Fibroblast of villous mesenchyme (primary cell): ENCODE measurements around the genes ABITRAM and TMEM245.

DNA sequence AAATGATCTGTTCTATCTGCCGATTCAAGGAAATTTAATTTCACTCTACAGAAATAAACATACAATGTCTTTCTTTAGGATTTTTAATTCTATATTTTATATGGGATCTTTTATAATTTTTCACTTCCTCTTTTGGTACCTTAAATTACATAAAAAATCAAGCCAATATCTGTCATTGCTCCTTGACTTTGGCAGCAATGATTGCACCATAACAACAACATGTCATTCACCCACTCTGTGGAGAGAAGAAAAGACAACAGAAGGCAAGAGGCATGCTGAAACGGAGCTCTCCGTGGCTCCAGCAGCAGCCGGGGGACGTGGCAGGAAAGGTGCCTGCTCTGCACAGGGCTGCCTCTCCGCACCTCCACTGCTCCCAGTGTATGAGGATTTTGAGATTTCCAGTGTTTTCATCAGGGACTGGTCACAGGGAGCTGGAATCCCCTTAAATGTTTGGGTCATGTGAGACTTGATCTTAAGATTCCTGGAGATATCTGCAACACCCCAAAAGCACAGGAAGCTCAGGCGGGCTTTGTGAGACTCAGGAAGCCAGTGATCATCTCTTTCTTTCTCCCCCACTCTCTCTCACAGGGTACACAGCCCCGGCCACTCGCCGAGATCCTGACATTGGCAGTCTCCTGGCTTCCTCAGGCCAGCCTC lies 74.8 kb downstream of the ACTL7B start:
- CAGE, long polyA plus RNA: no peak

DNA sequence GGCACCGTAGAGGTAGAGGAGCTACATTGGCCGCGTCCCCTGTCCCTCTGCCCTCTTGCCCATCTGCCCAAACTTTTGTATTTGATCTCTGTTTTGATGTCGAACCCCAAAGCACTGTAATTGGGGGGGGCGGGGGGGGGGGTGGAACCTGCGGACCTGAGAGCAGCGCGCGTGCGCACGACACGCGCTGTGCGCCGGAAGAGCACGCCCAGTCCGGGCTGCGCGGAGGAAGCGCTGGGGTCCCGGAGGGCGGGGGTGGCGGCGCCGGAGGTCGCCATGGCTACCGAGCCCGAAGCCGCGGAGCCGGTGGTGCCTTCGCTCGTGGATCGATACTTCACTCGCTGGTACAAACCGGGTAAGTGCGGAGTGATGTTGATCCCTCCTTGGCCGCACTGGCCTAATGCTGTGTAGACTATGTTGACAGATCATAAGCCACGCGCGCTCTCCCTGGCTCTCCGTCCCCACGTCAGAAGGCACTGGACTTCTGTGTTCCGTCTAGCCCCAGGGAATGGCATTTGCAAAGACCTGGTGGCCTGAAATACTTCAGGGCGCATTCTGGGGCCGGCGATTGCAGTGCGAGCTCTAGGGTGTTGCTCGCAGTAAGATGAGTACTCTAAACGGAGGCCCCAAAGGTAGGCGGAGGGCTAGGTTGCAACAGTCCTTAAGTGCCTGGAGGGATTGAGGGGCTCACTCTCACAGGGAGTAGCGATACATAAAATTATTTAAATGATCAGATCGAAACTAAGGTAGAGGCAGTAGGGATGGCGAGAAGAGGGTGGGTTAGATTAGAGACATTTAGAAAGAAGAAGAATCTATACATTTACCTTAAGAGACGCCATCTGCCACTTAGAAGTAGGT lies at the start of gene ABITRAM:
TSS of gene ABITRAM (plus strand) at position 190 of the 858 bp plus-strand sequence.
- CAGE, long polyA plus RNA: no peak

GRCh38 chr9:109080812-109081011 lies 39.0 kb downstream of the TMEM245 start:
- CAGE, long polyA plus RNA: no peak

DNA sequence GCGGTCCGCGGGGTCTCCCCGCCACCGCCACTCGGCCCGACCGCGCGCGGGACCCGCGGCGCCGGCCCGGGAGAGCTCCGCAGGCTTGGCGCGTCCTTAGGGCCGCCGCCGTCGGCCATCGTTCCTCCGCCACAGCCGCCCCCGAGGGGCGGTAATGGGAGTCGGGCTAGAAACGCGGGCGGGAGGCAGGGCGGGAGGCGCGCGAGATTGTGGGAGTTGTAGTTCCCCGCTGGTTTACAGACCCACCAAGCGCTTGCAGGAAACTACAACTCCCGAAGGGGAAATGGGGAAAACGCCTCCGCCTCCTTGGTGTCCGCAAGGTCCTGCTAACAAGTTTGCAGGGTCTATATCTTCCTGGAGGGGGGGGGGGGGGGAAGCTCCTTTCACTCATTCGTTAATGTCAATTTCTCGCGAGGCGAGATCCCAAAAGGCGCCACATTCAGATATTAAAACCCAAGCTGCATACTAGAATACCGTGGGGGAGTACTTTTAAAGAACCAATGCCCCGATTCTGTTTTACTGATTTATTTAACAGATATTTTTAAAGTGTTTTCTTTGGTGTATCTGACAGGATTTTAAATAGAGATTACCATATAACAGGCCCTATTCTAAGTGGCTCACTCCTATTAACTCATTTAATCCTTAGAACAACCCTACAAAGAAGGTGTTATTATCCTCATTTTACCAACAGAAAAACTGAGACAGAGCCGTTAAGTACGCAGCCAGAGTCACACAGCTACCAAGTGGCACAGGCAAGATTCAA lies at the start of gene TMEM245:
TSS of gene TMEM245 (minus strand) at position 153 of the 763 bp plus-strand sequence.
- CAGE, long polyA plus RNA: no peak

DNA sequence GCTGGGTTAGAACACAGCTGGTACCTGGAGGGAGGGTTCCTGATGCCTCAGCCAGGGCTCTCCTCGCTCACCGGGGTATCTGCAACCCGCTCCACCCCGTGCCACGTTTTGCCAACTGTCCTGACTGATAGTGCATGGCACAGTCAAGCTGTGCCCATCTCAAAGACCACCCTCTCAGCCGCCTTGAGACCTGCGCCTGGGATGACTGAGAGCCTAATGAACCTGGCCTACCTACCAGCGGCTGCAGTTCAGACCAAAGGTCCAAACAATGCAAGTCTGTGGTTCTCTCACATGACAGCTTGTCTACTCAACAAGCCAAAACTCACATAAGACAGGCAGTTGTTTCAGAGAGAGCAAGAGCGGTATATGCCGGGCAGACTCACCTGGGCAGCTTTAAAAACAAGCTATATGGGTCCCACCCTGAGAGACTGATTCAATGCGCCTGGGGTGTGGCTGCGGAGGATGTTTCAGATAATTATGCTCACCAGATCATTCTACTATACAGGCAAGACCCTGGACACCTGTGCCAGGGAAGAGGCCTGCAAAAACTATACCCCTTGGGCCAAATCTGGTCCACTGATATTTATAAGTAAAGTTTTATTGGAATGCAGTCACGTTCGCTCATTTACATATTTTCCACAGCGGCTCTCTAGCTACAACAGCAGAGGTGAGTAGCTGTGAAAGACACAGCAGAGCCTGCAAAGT lies 70.5 kb downstream of the EPB41L4B start:
- CAGE, long polyA plus RNA: no peak

DNA sequence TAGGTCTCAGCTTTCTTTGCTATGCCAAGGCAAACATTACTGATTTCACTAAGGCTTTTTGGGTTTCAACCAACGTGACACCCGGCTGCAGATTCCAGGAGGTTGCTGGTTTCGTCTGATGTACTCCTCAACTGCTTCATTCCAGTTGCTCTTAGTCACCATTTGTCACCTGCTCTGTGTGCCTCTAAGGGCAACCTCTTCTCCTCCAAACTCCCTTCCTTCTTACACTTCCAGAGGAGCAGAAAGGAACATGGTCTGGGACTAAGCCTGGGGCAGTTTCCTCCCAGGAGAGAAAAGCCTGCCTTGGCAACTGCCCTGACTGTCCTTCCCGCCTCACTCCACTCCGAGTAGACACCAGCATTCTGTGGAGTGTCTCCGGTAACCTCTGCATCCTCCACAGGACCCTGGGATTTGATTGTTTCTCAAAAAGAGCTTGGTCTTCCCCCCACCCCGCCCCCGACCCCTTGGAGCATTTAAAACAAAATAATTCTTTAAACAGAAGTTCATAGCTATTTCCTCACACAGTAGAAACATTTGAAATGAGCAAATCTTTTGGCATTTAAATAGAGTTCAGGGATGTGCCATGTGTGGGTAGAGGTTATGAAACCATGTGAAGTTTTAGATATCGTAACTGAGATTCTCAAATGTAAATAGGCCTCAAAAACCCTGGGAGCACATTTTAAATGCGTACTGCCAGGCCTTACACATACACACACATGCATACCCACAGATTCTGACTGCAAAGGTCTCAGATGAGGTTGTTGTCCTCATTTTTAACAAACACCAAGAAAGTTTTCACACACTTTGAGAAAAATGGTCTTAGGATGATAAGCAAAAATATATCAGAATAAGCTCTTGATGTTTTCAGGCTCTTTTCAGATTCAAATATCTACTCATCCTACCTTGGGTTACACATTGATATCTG lies 66.7 kb downstream of the EPB41L4B start:
- CAGE, long polyA plus RNA: no peak

DNA sequence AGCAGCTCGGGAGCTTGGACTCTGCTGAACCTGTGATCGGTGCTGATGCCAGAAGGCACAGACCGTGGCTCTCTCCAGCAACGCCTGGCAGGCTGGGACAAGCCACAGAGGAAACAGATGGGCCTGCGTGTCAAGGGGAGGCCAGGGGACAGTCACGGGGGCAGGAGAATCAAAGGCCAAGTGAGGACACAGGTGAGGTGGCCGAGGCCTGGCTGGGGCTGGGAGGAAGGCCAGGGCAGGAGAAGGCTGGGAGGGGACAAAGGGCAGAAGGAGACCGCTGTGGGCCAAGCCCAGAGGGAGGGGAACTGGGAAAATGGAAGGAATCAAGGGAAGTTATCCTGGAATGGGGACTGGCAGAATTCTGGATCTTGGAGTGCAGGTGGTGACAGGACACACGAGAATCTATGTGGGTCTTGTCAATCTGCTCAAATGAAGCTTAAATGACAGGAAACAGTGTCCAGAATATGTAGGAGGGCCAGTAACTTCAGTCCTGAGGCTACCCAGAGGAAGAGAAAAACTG lies 43.3 kb downstream of the EPB41L4B start:
- CAGE, long polyA plus RNA: no peak

DNA sequence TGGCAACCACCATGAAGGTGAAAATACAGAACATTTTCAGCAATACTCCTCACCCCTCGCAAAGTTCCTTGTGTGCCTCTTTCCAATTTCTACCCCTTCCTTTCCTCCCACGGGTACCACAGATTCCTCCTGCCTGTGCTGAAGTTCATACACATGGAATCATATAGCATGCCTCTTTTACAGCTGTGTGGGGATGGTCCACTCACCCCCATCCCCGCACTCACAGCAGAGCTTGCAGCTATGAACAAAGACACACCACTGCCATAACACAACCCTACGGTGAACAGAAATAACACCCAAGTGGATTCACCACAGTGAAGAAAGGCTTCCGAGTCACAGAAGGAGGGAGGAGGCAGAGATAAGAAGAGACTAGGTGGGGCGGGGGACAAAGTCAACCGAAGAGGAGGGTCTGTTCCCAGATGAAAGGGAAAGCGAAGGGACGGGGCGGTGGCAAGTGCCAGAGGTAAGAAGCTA lies 21.1 kb downstream of the EPB41L4B start:
- CAGE, long polyA plus RNA: no peak

GRCh38 chr9:109316189-109316751 lies 4.6 kb downstream of the EPB41L4B start:
- CAGE, long polyA plus RNA: no peak

GRCh38 chr9:109319882-109320803 lies 716 bp downstream of the EPB41L4B start:
- CAGE, long polyA plus RNA: no peak

DNA sequence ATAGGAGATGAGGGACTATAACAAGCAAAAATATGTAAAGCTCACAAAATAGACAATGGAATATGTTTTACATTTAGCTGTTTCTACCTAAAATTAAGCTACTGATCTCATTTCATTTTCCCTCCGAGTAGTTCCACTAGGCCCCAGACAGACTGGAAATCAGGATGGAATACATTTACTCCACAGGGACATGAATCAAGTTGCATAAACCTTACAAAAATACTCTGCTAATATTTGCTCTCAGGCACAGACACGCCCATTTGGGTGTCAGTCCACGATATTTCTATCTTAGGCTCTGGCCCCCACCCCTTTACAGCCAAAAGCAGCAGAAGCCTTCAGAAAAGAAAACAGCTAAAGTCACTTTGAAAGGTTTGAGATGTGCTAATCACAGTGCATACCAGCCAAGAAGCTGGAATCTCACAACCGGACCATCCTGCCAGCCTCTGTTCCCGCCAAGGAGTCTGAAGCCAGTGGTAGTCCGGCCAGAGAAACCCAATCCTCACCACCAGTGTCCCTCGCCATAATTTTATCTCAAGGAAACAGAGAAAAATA lies 22.6 kb downstream of the PTPN3 start:
- CAGE, long polyA plus RNA: no peak

DNA sequence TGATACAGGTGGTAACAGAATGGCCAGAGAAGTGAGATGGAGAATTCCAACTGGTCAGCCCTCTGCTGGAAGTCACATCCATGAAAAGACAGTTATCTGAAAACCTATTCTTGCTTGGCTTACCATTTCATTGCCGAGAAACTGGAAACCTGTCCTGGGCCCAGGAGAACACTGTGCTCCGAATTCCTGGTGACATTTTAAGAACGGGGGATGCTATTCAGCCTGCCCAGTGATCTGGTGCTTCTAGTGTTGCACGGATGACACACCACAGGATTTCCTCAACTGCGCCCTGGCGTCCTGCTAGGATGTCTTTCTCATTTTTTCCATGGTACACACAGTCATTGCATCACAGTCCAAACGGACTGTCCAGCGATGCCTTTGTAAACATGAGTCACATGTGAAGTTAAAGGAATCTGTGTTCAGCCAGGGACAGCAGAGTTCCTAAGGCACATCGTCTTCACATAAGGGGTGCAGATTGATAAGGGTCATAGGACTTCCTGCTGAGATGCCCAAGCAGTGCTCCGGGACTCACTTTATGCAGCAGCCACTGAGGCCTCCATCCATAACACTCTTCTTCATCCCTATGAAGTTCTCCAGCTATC lies 9.2 kb upstream of the PTPN3 start:
- CAGE, long polyA plus RNA: no peak

DNA sequence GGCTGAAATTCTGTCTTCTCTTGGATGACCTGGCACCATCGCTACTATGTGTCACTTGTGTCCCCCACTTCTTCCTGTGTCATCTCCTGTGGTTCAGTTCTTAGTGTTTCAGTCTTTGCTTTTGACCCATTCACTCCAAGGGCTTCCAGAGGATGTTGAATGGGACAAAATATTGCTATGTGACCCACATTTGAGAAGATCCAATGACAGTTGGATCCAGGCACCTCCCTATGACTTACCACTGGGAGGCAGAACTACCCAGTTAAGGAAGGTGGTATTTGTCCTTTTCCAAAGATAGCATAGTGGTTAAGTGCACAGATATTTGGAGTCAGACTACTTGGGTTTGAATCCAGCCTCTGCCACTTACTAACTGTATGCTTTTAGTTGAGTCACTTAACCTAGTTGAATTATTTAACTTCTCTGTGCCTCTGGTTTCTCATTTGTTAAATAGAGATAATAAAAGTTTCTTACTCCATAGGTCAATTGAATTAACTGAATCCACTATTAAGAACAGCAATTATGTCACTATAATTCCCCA lies 74.5 kb upstream of the PALM2AKAP2 start:
- CAGE, long polyA plus RNA: no peak

- CAGE, long polyA plus RNA: no peak
Observed at GRCh38 chr9:109791295-109791551, 11.2 kb downstream of the PALM2AKAP2 start.

DNA sequence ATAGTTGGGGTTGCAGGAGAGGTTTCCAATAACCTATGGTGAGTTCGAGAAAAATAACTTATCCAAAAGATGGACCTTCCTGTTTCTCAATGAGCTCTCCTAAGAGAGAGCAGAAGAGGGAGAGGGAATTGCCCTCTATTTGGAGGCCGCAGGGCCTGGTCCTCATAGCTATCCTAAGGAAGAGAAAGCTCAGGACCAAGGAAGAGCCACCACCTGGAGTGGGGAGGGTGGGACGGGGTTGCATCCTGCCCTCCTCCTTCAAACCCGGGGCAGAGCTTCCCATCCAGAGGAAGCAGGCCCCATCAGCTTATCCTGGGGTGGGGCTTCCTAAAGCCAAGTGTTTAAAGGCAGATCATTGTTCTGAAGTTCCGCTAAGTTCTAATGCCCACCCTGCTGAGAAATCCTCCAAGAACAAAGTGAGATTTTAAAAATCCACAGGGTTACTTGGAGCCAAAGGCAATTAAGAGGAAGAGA lies 210.3 kb downstream of the C9orf152 start:
- CAGE, long polyA plus RNA: no peak

DNA sequence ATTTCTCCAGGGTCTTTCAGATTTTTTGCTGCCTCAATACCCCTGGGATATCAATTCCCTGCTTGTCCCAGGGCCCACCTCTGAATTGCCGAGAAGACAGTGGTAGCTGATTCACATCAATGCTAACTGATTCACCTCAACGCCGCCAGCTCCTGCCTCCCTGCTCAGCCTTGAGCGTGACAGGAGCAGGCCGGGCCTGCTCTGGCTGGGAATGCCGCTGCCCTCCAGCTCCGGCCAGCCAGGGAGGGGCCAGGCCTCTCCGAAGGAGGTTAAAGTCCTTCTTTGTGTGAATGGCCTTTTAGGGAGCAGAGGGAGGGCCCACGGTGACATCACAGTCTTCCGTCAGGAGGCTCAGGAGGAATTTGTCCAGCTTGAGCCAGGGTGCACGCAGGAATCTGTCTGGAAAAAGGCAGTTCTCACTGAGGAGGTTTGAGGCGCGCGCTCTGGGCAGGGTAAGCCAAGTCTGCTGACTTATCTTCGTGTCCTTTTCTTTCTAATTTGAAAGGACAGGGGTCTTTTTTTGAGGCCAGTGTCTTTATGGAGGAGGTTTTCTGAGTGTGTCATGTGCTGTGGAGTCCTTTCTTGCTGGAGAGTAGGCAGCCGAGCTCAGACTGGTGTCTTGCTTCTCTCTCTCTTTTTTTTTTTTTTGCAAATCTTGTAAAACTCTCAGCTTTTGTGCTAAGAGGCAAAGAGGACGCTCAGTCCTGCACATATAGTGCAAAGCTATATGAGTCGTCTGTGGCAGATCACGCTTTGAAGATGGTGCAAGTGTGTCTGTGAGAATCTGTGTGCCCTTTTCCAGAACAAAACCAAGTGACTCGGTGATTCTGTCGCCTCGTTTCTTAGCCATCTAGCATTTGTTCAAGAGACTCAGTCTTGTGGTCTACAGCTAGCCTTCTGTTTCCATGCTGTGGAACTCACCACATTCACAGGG lies 82.5 kb downstream of the C9orf152 start:
- CAGE, long polyA plus RNA: no peak

GRCh38 chr9:110257254-110257843 lies 1.0 kb upstream of the TXN start:
- CAGE, long polyA plus RNA: no peak

- CAGE, long polyA plus RNA: no peak
Observed at GRCh38 chr9:110257844-110258438, 1.6 kb upstream of the TXN start.

GRCh38 chr9:110298278-110298524 lies 39.5 kb downstream of the TXNDC8 start:
- CAGE, long polyA plus RNA: no peak

- CAGE, long polyA plus RNA: no peak
Observed at GRCh38 chr9:110941296-110941747, 96.9 kb downstream of the LPAR1 start.